ReNcell CX (cell line): ENCODE measurements around the genes WDR43 and ALK.

DNA sequence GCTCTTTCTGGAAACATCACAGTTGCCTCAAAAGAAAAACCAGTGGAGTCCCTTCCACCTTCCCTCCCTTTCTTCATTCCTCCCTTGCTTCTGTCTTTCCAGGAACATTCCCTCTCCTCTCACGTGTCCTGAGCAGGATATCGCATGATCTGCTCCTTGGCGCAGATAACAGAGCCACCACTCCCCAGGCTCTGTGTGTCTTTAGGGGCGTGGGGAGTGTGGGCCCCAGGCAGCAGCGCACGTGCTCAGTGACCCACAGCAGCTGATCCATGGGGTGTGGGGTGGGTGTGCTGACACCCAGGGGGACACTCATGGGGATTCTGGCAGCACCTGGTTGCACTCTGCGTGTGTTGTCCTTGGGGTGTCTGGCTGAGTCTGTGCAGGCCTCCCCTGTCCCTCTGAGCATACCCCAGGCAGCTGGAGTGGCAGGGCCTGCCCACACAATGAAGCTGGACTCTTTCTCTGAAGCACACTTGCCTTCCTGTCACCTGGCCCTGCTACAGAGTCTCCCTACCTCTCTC, 9.9 kb upstream of the FOSL2 start:
- PRO-cap = no peak

DNA sequence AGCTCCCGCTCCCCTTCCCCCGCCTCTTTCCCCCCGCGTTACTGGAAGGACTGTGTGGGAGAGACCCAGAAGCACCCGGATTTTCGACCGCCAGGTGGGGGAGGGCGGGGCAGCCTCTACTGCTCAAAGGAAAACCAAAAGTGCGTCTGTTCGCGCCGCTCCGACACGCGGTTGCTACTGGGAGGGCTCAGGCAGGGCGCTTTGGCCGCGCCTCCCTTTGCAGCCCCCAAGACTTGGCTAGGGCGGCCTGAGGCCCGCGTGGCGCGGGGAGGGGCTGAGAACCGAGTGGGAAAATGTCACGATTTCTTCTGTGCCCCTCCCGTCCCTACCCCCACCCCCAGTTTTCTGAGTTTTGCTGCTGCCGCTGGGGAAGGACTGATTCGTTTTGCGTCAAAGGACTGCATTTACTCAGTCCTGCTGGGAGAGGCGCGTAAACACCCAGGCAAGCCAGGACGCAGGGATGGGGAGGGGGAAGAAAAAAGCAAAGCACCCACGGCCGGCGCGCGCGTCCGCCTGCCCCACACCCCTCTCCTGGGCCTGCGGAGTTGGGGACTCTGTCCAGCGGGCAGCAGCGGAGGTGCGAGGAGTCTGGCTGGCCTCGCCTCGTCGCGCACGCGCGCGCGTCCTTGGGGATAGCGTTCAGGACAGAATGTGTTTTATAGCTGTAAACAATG, 2.0 kb upstream of the FOSL2 start:
- PRO-cap = bidirectional peak, plus-strand start at position 169 of the sequence, minus-strand start at position 48 of the sequence

DNA sequence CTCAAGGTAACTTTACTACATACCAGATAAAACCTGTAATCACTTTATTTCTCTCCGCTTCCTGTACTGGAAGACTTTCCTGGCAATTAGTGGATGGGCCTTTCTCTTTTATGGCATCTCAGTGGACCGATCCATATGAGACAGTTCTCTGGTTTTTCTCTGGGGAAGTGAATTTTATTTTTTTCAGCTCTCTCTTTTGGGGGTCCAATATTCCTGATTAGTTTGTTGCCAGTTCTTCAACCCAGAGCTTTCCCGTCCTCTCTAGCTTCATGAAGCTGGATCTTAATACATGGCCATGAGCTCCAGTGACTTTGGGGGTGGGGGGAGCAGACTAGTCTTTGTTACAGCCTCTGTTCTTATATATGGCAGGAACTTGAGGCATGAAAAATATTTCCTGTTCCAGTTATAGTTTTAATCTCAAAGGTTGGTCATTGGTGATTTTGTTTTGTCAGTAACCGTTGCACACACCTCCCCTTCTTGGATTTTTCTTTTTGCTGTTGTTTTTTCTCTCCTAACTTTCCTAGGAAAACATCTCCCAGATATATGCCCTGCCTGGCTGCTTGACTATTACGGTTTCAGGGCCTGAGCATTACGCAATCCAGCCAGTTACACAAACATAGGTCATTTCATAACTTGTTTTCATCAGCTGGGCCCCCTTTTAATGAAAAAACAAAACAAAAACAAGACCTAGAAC, 3.5 kb downstream of the FOSL2 start:
- PRO-cap = unidirectional peak, minus-strand start at position 327 of the sequence

GRCh38 chr2:28406530-28407478, 14.1 kb downstream of the FOSL2 start:
- PRO-cap = no peak

- PRO-cap = no peak
These were observed 16.4 kb downstream of the FOSL2 start for GRCh38 chr2:28408682-28409870.

- PRO-cap = no peak
These were observed 43.1 kb downstream of the FOSL2 start for GRCh38 chr2:28435570-28436407.

DNA sequence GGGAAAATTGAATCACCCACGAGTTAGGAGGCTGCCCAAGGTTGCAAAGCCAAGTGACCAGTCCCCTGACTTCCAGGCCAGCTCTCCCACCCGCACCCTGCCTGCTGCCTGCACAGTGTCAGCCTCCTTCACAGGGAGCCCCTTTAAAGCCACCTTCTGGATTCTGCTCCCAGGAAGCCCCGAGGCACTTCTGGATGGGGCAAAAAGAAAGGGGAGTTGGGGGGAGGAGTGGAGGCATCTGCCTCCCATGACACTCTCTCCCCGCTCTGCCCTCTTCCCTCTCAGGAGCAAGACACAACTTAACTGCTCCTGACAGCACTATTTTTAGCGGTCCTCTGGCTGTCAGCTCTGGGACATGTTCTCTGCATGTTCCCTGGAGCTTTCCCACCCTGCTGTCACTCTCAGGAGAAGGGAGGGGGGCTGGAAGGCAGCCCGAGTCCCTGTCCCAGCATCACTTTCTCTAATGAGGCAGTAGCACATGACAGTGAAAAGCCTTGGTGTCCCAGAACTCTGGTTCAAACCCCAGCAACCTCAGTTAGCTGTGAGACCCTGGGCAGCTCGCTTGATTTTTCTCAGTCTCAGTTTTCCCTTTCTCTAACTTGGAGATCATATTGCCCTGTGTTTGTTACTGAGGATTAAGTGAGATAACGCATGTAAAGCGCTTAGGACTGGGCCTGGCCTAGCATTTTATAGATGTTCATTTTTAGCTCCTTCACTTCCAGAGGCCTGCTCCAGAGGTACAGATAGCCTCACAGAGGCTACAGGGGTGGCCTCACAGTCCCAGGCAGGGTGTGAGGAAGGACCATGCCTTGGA, 32.4 kb downstream of the PLB1 start:
- PRO-cap = no peak

GRCh38 chr2:28623814-28623998, 127.8 kb downstream of the PLB1 start:
- PRO-cap = no peak

DNA sequence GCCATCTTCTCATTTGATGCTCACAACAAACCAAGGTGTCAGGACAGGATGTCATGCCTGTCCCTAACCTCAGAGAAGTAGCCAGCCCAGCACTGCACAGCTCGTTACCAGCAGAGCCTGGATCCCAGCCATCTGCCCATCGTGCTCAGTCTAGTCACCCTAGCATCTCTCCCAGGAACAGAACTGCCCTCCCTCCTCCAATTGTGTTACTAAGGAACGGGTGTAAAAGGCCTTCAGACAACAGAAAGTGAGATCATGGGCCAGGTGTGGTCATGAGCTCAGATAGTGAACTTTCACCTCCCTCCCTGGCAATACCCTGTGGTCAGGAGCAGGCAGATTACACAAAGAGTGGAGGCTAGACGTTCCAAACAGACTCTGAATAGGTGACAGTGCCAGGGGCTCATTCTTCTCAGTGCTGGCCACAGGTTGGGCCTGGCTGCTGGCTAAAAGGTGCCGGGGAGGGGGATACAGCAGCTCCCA, 111.8 kb upstream of the PPP1CB start:
- PRO-cap = no peak

- PRO-cap = no peak
These were observed 24.1 kb downstream of the PPP1CB start for GRCh38 chr2:28775601-28776194.

- PRO-cap = no peak
These were observed 17.0 kb upstream of the SPDYA start for GRCh38 chr2:28793633-28794084.

DNA sequence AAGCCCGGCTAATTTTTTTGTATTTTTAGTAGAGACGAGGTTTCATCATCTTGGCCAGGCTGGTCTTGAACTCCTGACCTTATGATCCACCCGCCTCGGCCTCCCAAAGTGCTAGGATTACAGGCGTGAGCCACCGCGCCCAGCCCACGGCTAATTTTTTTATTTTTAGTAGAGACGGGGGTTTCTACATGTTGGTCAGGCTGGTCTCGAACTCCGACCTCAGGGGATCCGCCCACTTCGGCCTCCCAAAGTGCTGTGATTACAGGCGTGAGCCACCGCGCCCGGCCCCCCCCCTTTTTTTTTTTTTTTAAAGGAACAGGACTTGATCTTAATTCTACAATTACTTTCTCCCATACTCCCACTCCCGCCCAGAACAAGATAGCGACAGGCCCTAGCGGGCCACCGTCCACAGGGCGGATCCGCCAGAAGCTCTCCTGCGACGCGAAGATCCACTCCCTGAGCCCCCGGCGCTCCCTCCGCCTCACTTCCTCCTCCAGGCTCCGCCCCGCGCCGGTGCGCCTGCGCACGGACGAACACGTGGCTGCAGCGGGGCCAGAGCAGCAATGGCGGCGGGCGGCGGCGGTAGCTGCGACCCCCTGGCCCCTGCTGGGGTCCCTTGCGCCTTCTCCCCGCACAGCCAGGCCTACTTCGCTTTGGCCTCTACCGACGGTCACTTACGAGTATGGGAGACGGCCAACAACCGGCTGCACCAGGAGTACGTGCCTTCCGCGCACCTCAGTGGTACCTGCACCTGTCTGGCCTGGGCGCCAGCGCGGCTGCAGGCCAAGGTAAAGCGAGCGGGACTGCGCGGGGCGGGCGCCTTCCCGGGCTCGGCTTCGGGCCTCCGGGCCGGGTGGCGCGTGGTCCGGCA, at the start of gene WDR43:
WDR43 (plus strand) TSS at position 532 of the 871 bp plus-strand sequence.
- PRO-cap = bidirectional peak, plus-strand start at position 538 of the sequence, minus-strand start at position 251 of the sequence

DNA sequence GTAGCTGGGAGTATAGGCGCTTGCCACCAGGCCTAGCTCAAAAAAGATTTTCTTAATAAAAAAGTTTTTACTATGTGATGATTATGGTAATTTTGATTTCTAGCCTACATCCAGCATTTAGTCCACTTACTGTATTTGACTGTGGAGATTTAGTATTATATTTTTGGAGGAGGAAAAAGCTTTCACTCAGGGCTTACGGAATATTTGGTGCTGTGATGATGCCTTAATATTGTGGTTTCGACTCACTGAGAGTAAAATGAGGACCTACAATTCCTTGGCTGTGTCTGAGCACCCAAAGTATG, 18.9 kb downstream of the WDR43 start:
- PRO-cap = no peak

DNA sequence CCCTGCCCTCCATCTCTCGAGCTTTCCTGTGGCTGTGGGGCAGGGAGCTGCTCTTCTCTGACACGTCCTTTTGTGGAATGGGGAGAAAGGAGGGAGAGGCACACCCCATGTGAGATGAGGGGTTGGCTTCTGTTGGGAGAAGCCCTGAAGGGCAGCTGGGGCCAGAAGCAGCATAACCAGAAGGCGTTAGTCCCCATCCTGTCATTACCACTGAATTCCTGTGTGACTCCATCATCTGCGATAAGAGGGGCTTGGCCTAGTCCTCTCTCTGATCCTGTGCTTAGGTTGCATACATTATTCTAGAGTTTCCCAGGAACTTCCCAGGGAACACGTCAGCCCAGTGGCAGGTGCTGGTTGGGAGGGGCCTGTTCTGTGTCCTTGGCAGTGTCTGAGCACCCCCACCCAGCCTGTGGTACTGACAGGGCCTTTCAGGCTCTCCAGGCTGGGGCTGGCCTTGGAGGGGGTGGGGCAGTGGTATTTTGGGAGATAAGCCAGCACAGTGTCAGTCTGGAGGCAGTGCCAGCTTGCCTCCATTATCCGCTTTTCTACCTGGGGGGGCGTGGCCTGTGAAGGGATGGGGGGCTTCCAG, 4.5 kb upstream of the TOGARAM2 start:
- PRO-cap = no peak

- PRO-cap = no peak
These were observed 28.5 kb downstream of the TOGARAM2 start for GRCh38 chr2:29009485-29010157.

DNA sequence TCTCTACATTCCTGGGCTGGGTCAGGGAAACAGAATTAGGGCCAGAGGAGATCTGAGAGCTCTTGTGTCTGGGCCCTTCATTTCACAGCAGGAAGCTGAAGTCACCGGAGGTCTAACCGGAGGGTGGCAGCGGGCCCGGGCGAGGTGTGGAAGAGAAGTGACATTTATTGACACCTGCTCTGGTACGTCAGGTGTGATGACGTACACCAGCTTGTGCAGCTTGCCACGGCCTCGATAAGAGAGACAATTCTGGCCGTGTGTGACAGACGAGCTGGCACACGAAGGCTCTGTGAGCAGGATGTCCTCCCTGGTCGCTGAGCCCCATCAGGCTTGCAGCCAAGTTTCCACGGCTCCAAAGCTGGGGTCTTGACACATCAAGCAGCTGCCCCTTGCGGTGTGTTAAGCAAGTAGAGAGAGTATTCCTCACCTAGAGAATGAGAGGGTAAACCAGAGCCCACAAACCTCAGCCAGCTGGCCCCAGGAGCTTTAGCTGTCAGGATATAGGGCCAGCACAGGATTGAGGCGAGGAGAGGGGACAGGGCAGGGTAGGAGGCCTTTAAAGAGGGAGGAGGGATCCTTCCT, 30.5 kb downstream of the TOGARAM2 start:
- PRO-cap = no peak

- PRO-cap = bidirectional peak, plus-strand start at chr2:29921885, minus-strand start at chr2:29921580
These were observed at the start of gene ALK for GRCh38 chr2:29921110-29921960. ALK (minus strand) TSS chr2:29921586.

GRCh38 chr2:30148547-30148819, 1.7 kb downstream of the YPEL5 start:
- PRO-cap = no peak

DNA sequence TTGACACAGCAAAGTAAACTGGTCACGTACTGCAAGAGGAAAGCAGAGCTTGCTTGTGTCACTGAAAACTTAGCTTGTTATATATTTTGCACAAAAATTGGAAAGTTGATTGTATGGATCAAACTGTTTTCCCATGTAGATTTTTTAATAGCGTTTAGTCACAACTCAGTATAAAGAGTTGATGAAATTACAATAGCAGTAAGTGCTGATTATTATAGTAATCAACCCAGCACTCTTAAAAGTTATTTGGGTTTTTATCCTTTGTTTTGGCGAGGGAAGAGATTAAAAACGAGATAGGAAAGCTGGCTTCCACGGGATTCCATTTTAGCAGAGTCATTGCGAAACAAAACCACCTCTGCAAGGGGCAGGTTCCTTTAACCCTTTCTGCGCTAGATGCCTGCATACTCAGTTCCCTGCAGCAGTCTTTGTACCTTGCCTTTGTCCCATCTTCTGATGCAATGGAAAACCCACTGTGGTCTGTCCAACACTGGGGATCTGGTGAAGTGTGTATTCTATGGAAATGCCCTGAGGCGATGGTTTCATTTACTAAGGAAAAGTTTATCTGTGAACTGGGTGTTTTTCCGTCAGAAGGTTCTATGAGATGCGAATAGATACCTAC, 2.6 kb downstream of the YPEL5 start:
- PRO-cap = no peak

DNA sequence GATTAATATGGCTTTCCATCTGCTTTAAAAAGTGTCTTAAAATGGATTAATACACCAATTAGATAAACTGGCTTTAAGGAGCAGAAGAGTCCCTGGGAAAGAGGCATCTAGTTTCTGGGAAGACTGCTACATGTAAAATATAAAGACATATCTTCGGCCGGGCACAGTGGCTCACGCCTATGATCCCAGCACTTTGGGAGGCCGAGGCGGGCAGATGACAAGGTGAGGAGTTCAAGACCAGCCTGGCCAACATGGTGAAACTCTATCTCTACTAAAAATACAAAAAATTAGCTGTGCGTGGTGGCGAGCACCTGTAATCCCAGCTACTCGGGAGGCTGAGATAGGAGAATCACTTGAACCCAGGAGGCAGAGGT, 16.5 kb downstream of the YPEL5 start:
- PRO-cap = no peak